A375 (cell line): ENCODE measurements around the genes MCOLN3, CLCA1 and LMO4.

DNA sequence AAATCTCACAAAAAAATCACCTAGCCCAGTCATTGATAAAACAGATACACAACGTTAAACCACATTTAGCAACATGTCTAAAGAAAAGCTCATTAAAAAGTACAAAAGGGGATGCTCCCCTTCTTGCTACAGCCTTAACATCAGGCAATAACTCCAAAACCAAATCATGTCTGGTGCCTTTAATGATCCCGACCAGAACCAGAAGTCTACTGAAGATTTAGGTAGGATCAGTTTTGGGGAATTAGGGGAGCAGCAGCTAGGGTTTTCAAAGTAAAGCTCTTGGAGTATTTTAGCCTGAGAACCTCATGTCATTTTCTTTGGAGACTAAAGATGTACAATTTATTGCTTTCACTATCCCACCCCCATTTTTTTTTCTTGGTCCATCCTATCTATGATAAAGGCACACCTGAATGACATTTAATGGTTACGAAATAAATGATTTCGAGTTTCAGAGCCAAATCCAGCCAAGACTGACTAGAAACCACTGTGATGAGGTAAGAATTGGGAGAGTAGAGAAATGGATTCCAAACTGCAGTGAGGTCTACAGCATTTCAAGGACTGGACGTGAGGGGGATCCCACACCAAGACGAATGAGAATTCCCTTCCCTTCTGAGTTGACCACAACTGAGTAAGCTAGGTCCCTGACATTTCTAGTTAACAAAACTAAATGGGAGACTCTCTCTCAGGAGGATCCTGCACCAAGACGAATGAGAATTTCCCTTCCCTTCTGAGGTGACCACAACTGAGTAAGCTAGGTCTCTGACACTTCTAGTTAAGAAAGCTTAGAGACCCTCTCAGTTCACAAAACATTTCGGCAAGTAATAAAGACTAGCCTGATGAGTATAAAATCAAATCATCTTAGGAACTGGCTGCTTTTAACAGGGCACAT, 1.8 kb upstream of the SPATA1 start:
- RAMPAGE, long total RNA: no peak

DNA sequence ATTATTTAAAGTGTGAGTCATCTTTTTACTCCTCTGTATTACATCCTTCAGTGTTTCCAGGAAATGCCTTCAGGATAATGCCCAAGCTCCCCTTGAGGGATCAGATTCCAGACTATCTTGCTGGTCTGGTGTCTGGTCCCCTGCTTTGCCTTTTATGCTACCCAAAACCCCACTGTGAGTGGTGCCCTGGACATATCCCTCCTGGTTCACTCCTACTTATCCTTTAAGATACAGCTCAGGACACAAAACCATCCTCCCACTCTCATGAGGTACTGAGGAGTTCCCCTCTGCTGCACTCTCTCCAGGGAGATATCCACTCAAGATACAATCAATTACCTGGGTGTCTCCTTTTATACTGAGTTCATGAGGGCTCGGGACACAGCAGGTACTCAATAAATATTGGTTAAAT, 57.2 kb downstream of the SSX2IP start:
- RAMPAGE, long total RNA: no peak

DNA sequence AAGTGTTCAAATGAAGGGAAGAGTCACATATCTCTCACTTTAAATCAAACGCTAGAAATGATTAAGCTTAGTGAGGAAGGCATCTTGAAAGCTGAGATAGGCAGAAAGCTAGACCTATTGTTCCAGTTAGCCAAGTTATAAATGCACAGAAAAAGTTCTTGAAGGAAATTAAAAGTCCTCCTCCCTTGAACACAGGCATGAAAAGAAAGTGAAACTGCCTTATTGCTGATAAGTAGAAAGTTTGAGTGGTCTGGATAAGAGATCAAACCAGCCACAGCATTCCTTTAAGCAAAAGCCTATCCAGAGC, 2.6 kb upstream of the SSX2IP start:
- RAMPAGE, long total RNA: no peak

GRCh38 chr1:85047494-85048964, at the start of gene MCOLN3:
MCOLN3 (minus strand) TSS chr1:85048500.
- RAMPAGE, long total RNA: no peak

DNA sequence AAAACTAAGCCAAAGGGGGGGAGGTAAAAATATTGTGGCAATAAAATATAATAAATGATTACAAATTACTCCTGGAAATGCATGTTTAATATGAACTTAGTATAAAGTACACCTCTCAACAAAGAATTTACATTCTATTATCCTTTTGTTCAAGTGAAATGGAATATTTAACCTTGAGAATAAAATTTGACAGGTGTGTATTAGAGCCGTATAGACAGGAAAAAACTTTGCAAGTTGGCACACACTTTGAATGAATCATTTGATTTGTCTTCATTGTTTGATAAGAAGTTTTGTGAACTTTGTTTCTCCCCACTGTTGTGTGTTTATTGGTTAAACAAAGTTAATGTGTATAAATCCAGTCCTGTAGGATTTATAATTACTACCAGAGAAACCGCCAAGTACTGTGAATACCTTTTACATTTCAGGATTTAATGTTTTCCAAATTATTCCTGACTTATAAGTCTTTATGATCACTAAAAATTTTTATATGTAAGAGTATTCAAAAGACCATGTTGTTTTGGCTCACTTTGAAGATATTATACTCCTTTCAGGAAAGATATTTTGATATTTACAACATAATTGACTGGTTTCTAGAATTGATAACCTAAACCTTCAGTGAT, 1.9 kb downstream of the SYDE2 start:
- RAMPAGE, long total RNA: no peak

GRCh38 chr1:85273550-85274260, 2.7 kb downstream of the BCL10 start:
- RAMPAGE, long total RNA: no peak

GRCh38 chr1:85279480-85280053, 3.1 kb upstream of the BCL10 start:
- RAMPAGE, long total RNA: no peak

- RAMPAGE, long total RNA: no peak
Observed at GRCh38 chr1:85289311-85289867, 13.0 kb upstream of the BCL10 start.

GRCh38 chr1:85313725-85314280, 37.4 kb upstream of the BCL10 start:
- RAMPAGE, long total RNA: no peak

GRCh38 chr1:85576487-85576779, 4.1 kb upstream of the CCN1 start:
- RAMPAGE, long total RNA: no peak

DNA sequence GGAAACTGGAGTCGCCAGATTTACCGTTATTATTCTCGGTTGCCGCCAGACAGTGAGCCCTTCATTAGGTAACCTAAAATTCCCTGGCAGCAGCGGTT, 3.0 kb upstream of the CCN1 start:
- RAMPAGE, long total RNA: no peak

DNA sequence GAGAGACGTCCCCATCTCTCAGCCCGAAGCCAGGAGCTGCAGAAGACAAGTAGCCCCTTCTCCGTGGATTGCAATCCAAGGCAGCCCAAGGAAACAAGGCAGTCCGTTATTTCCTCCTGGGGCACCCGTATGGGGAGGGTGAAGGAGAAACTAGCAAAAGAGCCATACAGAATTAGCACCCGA, 2.9 kb upstream of the CCN1 start:
- RAMPAGE, long total RNA: no peak

- RAMPAGE, long total RNA: no peak
Observed at GRCh38 chr1:85583518-85583857, 2.9 kb downstream of the CCN1 start.

DNA sequence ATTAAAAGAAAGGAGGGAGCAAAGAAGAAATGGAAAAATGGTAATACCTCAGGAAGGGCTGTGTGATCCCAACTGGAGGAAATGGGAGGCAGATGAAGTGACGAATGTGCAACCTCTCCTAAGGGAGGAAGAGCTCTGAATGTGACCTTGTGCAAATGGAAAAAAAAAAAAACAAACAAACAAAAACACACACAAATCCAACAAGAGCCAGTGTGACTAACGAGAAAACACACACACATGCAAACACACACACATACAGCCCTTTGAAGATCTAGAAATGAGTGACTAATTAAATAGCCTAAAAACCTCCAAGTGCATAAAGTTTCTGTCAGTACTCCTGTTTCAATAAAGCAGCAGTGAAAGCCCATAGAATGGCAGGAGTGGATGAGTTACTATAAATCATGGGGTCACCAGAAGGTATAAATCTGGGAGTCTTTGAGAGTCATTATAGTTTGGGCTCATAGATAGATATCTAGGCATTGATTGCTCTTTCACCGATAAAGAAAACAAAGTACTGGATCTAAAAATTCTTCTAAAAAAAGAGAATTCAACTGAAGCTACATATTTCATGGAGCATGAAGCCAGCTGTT, 49.1 kb downstream of the CCN1 start:
- RAMPAGE, long total RNA: no peak

GRCh38 chr1:86395347-86395657, 821 bp downstream of the ODF2L start:
- RAMPAGE, long total RNA: no peak

- RAMPAGE, long total RNA: no peak
Observed at GRCh38 chr1:86468703-86469322, at the start of gene CLCA1. CLCA1 (plus strand) TSS chr1:86468927.

- RAMPAGE, long total RNA: no peak
Observed at GRCh38 chr1:86500743-86501471, 32.2 kb downstream of the CLCA1 start.

GRCh38 chr1:87133946-87134468, 194.7 kb upstream of the LMO4 start:
- RAMPAGE, long total RNA: no peak

DNA sequence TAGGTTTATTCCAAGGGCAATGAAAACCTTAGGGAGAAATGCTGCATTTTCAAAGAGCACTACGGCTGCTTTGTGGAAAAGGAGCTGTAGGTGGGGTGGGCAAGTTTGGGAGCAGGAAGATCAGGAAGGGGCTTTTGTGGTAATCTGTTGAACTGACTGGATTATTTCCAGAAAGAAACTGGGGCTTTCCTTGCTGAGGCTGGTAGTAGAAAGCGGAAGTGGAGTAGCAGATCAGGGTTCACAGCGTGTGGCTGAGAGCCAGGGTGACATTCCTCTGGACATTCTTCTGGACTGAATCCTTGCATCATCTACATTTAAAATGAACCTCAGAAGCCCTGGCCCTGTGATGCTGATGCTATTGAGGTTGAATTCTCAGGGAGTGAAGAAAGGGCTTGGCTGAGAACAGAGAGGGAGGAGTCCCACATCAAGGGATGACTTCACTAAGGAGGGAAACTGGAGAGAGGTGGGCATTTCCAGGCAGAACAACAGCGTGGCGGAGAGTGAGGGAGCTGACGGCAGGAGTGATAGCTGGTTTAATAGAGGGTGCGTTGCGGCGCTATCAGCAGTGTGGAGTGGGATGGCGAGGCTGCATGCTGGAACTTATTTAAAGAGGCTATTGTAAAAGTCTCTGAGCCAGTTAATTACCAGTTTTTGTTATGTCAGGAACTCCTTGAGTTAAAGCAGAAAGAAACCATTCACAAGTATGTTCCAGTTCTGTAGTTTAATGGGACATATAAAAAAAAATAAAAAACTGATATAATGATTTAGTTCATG, 102.3 kb upstream of the LMO4 start:
- RAMPAGE, long total RNA: no peak

DNA sequence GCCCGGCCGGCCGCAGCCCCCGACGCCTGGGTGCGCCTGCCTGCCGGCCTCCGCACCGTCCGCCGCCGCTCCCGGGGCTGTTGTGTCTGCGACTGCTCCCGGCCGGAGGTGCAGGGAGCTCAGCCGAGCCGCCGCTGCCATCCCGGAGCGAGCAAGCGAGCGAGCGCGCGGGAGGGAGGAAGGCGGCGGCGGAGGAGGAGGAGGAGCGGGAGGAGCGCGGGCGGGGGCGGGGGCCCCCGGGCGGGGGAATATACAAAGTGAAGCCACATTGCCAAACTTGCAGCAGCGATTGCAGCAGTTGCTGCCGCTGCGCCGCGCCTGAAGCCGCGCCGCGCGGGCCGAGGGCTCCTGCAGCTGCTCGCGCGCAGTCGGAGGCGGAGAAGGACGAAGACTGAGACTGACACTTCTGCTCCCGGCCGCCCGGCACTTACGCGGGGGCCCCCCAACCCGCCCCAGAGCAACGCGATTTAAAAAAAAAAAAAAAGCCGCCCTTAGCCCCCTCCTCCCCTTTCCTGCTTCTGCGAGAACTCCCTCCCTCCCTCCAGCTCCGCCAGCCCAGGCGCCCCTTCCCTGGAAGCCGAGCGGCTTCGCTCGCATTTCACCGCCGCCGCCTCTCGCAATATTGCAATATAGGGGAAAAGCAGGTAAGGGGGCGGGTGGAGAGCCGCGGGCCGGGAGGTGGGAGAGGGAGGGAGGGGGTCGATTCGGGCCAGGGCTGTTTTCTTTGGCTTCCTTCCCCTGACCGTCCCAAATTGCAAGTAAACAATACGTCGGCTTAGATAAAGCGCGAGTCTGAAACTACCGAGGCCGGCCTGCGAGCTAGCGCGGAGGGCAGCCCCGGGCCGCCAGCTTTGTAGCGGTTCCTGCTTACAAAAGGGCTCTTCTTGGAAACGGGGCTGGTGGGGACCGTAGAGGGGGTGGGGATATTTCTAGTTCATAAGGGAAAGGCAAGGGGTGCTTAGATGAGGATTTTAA, at the start of gene LMO4:
Gene LMO4, plus strand, starts transcription at position 280 of the 975 bp plus-strand sequence.
- RAMPAGE, long total RNA: no peak